REH cell (cell line): Measurements from ENCODE around the genes PIM3 and ODF3B.

GRCh38 chr22:49960539-49961658 lies at the start of gene PIM3:
TSS of gene PIM3 (plus strand) at chr22:49960772.
- PRO-cap: bidirectional peak, plus-strand start at chr22:49960776, minus-strand start at chr22:49960606

DNA sequence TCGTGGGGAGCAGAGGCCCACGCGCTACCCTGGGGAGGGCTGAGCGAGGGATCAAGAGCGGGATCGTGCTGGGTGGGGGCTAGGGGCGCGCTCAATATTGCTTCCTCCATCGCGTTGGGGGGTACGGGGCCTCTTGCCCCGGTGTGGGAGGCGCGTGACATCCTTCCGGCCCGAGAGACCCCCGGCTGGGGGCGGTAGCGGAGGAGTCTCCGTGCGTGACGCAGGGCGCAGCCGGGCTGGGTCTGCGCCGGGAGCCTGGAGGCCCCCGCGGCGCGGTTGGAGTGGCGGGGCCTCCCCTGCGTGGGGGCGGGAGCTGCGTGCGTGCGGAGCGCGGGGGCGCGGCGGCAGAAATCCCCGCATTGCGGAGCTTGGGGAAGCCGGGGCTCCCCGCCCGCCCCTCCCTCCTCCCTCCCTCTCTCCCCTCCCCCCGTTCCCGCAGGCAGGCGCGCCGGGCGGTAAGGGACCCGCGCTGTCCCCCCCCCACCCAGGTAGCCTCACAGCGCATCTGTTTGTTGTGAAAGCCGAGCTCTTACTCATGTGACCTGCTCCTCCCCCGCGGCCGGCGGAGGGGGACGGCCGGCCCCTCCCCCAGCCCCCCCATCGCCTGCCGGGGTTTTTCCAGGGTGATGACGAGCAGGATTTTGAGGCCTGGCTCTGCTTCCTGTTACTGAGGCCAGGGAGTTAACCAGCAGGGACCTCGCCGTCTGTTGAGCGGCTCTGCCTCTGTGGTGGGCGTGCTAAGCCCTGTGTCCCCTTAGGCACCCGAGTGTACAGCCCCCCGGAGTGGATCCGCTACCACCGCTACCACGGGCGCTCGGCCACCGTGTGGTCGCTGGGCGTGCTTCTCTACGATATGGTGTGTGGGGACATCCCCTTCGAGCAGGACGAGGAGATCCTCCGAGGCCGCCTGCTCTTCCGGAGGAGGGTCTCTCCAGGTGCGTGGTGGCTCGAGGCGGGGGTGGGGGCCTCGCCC lies 1.6 kb downstream of the PIM3 start:
- PRO-cap: unidirectional peak, minus-strand start at position 827 of the sequence

DNA sequence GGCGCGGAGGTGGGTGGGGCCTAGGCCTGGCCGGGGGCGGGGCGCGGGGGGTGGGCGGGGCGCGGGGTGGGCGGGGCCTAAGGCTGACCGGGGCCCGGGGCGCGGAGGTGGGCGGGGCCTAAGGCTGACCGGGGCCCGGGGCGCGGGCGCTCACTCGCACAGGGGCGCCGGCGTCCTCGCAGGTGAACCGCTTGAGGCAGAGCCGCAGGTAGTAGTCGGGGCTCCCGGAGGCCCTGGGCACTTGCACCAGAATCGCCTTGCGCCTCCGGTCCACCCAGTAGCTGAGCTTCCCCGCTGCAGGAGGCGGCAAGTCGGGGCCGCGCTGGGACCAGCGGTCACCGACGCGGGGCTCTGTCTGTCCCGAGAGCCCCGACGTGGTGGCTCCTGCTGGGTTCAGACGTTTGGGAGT lies 12.9 kb downstream of the IL17REL start:
- PRO-cap: no peak

DNA sequence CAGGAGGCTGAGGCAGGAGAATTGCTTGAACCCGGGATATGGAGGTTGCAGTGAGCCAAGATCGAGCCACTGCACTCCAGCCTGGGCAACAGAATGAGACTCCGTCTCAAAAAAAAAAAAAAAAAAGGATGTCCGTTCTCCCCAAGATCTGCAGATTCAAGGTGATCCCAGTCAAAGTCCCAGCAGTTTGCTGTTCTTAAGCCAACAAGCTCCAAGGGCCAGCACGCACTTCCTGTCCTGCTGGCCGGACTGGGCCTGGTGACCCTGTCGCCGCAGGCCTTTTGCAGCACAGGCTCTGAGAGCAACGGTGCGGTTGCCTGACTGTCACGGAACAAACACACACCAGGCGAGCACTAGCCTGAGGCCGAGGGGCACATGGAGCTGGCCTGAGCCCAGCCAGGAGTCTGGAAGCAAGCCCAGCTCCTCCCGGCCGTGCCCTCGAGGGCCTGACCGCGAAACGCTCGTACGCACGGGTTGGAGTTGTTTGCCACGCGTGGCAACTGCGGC lies 14.9 kb upstream of the IL17REL start:
- PRO-cap: no peak

- PRO-cap: no peak
These were observed 10.5 kb downstream of the MLC1 start for GRCh38 chr22:50074452-50075338.

- PRO-cap: no peak
These were observed 25.8 kb downstream of the MOV10L1 start for GRCh38 chr22:50115590-50115998.

- PRO-cap: no peak
These were observed 608 bp upstream of the SELENOO start for GRCh38 chr22:50200148-50200658.

DNA sequence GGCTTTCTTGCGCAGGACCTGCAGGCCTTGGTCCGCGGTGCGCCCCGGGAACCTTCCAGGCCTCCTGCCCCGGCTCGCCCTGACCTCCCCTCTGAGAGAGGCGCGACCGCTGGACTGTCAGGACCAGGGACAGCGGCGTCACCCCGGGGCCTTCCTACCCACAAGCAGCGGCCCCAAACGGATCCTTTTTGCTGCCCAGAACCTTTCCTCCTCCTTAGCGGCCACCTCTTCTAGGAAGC lies 558 bp upstream of the MAPK11 start:
- PRO-cap: no peak

DNA sequence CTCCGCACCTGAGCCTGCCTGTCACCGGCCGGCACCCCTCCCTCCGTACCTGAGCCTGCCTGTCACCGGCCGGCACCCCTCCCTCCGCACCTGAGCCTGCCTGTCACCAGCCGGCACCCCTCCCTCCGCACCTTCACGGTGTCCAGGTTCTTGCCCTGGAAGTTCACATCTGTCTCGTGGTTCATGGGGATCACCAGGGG lies 15.4 kb upstream of the MAPK11 start:
- PRO-cap: no peak

DNA sequence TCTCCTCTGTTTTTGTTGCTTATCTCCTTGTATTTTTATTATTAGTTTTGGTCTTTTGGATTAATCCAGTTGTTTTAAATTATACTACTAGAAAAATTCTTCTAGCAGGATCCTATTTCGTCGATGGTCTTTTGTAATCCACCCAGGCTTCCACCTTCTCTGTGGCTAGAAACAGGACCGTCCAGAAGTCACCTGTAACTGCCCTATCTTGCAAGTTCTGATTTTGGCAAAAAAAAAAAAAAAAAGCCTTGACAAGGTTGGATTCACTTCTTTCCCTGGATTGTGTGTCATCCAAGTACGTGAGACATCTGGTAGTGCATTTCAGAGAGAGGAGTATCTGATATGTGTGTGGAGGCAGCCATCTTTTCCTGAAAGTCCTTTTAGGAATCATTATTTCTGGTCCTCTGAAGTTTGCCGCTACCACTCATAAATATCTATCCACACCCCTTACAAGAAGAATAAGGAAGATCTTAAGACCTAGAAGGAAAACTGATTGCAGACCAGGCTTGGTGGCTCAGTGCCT lies 48.7 kb downstream of the PPP6R2 start:
- PRO-cap: no peak

DNA sequence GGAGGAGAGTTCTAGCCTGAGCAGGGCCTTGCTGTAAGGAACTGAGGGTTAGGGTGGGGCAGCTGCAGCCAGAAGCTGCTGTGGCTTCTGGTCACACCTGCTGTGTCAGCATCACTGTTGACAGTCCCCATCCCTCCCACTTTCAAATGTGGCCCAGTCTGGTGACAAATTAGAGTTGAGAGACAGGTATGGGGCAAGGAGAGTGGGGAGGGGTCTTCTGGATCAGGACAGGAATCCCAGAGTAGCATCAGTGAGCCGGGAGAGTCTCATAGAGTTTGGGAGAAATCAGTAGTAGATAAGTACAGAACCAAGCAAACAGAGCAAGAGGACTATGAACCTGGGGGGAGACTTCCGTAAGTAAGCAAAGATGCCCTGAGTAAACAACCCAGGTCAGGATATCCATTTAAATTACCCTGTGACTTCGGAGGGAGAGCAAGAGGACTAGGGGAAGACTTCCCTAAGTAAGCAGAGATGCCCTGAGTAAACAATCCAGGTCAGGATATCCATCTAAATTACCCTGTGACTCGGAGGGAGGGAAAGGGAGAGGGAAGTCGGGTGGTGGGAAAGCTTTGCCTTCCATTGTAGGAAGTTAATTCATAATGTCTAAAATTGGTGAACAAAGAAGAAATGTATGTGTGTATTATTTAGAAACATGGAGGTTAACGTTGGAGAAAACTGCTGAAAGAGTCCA lies 53.8 kb downstream of the PPP6R2 start:
- PRO-cap: no peak

DNA sequence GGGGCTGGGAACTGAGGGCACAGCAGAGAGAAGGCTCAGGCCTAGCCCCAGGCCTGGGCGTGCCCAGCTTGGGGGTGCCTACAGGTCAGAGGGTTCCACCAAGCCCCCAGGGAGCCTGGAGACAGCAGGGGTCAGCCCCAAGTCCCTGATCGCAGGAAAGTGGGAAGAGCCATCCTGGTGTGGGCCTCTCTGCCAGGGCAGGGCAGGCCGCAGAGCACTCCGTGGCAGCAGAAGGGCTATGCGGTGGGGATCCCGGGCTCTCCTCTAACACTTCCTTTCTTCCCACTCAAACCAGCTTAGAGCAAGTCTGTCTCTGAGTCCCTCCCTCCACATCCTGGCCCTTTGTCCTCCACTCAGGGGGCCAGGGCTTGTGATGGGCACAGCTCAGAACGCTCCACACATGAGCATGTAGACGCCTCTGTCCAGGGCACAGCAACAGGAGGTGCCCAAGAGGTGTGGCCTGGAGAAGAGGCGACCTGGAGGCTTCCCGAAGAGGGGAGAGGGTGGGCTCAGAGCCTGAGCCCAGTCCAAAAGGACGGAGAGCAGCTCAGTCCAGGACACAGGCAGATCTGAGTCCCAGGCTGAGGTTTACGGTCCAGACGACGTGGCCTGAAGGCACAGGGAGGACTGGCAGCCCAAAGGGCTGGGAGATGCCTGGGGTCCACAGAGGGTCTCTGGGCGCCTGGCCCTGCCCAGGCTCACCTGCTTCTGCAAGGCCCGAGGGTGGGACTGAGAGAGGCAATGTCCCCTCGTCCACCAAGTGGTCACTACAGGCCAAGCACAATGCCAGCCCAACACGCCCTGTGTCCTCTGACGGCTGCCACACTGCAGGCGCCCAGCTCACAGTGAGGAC lies 17.5 kb downstream of the SBF1 start:
- PRO-cap: no peak

- PRO-cap: no peak
These were observed 10.1 kb downstream of the SBF1 start for GRCh38 chr22:50464617-50465181.

DNA sequence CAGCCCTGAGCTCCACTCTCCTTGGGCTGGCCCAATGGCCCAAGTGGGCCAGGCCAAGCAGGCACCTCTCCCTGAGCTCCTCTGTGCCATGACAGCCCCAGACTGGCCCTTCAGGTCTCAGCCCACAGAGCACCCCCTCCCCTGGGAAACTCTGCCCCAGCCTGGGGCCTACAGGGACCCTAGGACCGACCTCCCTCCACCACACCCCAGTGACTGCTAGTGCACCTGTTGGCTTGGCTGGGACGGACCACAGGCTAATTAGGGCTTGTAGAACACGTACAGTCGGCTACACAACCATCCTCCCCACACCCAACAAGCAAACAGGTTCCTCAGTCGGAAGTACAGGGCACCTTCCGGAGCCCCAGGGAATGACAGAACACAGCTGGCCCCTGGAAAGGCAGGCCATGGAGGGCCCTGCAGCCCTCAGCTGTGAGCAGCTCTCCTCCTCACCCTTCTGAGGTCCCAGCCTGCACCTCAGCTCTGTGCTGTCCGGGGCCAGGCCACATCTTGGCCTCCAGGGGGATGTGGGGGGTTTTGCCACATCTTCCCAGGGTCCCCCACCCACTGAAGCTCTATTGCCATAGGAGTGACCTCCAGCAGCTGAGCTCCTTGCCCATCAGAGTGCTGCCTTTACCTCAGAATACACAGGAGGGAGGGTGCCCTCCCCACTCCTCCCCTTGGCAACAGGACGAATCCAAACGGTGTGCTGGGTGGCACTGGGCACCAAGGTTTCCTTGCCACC lies 4.2 kb downstream of the SBF1 start:
- PRO-cap: no peak

DNA sequence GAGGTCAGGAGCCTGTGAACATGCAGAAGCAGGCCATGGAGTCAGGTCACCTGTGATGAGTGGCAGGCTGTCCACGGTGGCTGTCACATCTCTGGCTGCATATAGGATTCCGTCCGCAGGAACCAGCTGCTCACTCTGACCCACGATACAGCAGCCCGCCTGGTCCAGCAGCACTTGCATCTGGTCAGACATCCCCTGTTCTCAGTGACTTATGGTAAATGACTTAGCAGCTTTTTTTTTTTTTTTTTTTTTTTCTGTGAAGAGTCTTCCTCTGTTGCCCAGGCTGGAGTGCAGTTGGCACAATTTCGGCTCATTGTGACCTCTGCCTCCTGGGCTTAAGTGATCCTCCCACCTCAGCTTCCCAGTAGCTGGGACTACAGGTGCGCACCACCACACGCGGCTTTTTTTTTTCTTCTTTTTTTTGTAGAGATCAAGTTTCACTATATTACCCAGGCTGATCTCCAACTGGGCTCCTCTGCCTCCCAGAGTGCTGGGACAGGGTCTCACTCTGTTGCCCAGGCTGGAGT lies 2.2 kb upstream of the SCO2 start:
- PRO-cap: no peak

GRCh38 chr22:50530076-50530814 lies 433 bp upstream of the TYMP start:
- PRO-cap: no peak

DNA sequence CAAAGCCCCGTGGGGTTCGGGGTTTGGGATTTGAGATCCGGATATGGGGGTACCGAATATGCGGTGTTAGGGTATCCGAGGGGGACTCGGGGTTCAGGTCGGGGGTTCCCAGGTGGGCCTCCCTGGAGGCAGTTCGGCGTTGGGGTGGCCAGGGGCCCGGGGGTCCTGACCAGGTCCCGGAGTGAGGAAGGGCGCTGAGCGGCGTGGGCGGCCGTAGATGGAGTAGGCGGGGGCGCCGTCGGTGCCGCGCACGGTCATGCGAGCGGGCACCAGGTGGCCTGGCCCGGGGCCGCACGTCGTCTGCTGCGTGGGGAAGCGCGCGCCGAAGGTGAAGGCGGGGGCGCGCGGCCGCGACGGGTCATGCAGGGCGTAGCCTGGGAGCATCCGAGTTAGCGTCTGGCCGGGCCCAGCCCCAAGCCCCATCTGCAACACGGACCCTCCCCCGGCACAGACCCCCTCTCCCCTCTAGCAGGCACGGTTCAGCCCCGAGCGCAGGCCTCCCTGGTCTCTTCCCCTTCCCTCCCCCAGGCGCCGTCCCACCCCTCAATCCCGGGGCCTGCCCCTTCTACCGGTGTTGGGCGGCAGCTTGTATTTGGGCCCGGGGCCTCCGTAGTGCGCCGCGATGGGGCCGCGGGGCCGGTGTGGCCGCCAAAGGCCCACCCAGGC lies 765 bp downstream of the ODF3B start:
- PRO-cap: no peak

DNA sequence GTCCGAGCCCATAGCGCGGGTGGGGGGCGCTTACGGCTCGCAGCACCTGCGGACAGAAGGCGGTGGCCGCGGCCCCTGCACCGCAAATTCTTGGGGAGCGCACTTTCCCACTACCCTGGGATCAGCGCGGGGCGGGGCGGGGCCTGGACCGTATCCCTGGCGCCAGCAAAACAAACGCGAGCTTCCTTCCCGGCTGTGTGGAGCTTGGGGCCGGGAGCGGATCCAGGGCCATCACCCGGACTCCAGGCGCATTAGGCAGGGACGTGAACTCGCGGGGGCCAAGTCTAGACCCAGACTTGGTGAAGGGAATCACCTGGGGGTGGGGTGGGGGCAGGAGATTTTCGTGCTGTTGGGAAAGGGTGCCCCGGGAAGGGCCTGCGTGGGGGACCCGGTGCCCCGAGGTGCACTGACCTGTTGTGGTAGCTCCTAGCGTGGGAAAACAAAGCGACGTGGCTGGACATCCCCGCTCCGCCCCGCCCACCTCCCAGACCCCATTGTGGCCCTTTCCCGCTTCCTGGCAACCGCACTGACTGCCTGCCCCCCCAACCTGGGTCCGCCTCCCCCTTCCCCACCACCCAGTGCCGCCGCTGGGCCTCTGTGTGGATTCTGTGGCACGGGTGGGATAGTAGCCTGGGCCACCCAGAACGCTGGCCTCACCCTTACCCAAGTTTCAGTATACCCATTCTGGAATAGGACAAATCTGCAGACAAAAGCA lies at the start of gene ODF3B:
Gene ODF3B, minus strand, starts transcription at position 433 of the 715 bp plus-strand sequence.
- PRO-cap: no peak

DNA sequence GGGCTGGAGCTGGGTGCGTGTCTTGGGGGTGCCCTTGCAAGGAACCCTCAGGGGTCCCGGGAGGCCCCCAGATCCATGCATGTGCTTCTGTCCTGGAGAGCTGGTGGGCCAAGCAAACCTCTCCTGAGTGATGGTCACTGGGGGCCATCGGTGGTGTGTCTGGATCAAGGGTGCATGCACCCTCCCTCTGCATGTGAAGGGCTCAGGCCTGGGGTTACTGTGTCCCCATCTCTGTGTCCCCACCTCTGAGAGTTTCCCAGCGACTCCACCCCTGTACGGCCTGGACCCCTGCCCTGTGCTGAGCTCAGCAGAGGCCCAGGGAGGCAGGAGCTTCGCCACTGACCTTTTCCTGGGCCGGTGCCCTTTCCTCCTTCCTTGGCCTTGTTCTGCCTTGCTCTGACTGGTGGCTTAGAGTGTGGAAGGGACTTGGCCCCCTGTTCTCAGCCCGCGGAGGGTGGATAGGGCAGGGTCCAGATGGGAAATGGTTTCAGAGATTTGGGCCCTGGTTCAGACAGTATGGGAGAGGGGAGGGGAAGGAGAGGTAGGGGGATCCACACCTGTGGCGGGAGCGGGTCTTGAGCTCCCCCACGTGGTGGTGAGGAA lies 38.4 kb upstream of the ACR start:
- PRO-cap: no peak